Mammary epithelial cell (primary cell): ENCODE measurements around the gene FBLIM1.

DNA sequence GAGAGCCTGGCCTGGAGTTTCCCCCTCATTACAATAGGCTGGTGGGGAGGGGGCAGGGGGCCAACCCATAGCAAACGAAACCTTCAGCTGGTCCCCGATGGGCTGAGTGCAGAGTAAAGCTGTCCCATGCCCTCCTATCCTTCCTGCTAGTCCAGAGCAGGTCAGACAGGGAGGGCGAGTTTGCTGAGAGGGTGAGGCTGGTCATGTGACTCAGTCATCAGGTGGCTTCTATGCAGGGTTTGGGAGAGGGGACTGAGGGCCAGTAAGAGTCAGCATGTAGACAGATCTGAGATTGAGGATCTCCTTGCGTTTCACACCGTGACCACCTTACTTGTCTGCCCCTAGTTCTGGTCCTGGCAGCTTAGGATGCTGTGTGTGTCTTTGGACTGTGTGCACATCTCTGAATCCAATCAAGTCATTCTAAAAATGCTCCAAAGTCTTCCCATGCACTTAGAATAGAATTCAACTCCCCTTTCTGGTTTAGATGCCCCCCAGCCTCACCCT is 129.5 kb downstream of the PRDM2 start:
- CAGE, long polyA plus RNA: no peak
- RRBS: no CpG with 5 or more reads among the region's 5 CpGs

DNA sequence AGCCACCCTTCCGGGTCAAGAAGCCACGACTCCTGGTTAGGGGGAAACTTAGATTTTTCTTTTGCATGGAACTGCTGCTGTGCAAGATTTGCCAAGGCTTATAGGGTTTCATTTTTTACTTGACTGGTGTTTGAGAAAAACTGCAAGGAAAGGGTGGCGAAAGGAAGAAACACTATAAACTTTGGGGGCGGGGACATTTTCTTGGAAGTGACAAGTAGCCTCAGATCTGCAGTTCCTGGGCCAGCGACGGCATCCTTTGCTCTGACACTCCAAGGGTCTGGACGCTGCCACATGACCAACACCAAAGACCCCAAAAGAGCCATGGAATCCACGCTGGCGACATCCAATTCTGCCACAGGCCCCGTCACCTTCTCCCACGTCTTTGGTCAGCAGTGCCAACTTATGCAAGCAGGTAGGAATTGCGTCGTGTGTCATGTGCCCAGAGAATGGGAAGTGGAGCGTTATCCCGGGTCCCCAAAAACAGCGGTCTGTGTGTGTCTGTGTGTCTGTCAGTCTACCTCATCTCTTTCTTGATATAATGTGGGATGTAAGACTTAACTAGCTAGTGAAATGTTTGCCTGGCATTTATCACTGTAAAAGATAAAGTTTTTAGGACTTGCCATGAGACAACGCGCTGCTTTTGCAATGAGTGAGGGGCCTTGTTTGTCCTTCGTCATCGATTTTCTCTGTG is 193.5 kb downstream of the PRDM2 start:
- CAGE, long polyA plus RNA: no peak
- RRBS: no CpG with 5 or more reads among the region's 20 CpGs

DNA sequence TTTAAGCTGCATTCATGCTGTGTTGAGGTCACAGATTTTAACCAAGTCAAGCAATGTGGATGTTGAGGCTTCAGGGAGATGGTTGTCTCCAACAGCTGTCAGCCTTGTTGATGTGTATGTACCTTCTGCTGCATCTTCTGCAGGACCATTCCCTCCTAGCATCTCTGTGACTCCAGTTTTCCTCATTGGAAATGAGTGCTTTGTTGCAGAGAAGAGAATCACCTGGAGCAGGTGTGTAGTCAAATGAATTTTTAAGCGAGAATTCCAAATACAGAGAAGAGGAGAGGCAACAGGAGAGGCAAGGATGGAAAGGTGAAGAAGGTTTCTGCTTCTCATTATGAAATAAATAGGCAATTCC is 423.3 kb downstream of the PRDM2 start:
- CAGE, long polyA plus RNA: no peak
- RRBS: no CpG with 5 or more reads among the region's 1 CpG

- CAGE, long polyA plus RNA: no peak
- RRBS: no CpG with 5 or more reads among the region's 12 CpGs
Observed at GRCh38 chr1:14765129-14766276, 167.0 kb downstream of the KAZN start.

GRCh38 chr1:15155348-15156009 is 1.9 kb downstream of the TMEM51 start:
- CAGE, long polyA plus RNA: no peak
- RRBS: no CpG with 5 or more reads among the region's 10 CpGs

- CAGE, long polyA plus RNA: no peak
- RRBS: no CpG with 5 or more reads among the region's 11 CpGs
Observed at GRCh38 chr1:15328730-15329236, 80.9 kb upstream of the EFHD2 start.

- CAGE, long polyA plus RNA: no peak
- RRBS: no CpG with 5 or more reads among the region's 2 CpGs
Observed at GRCh38 chr1:15331814-15332013, 78.0 kb upstream of the EFHD2 start.

- CAGE, long polyA plus RNA: no peak
- RRBS: no CpG with 5 or more reads among the region's 3 CpGs
Observed at GRCh38 chr1:15519365-15519603, 4.7 kb downstream of the CASP9 start.

DNA sequence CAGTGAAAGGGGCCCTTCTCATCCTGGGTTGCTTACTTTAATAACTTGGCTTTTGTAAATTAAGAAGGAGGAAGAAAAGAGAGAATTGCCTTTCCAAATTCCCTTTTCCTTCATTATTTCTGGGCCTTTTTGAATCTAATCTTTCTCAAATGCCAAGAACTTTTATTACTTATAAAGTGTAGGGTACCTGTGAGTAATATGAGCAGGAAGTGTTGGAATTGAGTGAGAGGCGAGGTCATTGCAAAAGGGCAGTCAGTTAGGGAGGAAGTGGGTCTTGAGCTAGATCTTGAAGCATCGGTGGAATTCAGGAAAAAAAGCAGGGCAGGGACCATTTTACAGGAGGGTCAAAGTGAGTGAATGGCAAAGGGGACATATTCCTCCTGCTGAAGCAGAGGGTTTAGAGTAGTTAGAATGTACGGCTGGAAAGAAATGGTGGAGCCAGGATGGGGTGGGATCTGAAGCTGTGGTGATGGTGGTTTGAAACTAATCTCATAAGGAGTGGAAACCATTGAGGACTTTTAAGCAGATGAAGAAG is 18.8 kb upstream of the RSC1A1 start:
- CAGE, long polyA plus RNA: no peak
- RRBS: no CpG with 5 or more reads among the region's 3 CpGs

GRCh38 chr1:15666964-15667588 is 7.6 kb downstream of the RSC1A1 start:
- CAGE, long polyA plus RNA: no peak
- RRBS: no CpG with 5 or more reads among the region's 14 CpGs

- CAGE, long polyA plus RNA: no peak
- RRBS: no CpG with 5 or more reads among the region's 10 CpGs
Observed at GRCh38 chr1:15669142-15669654, 9.7 kb downstream of the RSC1A1 start.

GRCh38 chr1:15719633-15720194 is 16.3 kb upstream of the SLC25A34 start:
- CAGE, long polyA plus RNA: no peak
- RRBS: no CpG with 5 or more reads among the region's 9 CpGs

DNA sequence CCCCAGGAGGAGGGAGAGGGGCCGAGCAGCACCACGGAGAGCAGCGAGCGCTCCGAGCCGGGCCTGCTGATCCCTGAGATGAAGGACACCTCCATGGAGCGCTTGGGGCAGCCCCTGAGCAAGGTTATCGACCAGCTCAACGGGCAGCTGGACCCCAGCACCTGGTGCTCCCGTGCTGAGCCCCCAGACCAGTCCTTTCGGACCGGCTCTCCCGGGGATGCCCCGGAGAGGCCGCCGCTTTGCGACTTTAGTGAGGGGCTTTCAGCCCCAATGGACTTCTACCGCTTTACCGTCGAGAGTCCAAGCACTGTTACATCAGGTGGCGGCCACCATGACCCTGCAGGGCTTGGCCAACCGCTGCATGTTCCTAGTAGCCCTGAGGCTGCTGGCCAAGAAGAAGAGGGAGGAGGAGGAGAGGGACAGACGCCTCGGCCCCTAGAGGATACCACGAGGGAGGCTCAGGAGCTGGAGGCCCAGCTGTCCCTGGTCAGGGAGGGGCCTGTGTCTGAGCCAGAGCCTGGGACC is 8.8 kb upstream of the SLC25A34 start:
- CAGE, long polyA plus RNA: no peak
- RRBS: no CpG with 5 or more reads among the region's 25 CpGs

- CAGE, long polyA plus RNA: no peak
- RRBS: no CpG with 5 or more reads among the region's 21 CpGs
Observed at GRCh38 chr1:15728871-15729597, 7.0 kb upstream of the SLC25A34 start.

- CAGE, long polyA plus RNA: no peak
- RRBS: 13% methylated on average over 8 of the region's 20 CpGs
Observed at GRCh38 chr1:15758091-15758541, 479 bp upstream of the FBLIM1 start.

DNA sequence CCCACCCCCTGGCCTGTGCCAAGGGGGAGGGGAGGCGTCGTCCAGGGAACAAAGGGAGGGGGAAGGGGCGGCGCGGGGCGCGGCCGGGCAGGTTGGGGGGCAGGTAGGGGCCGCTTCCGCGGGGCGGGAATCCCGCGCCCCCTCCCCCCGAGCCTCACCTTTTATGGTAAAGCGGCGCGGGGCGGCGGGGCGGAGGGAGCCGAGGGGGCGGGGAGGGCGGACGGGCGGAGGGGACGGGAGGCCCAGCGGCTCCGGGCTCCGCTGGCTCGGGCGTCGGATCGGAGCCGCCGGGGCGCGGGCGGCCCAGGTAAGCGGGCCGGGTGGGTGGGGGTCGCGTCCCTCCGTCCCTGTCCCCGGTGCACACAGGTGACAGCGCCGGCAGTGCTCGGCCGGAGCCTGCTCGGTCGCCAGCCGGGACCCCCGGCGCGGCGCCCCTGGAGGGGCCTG is at the start of gene FBLIM1:
Gene FBLIM1, plus strand, starts transcription at position 254 of the 447 bp plus-strand sequence.
- CAGE, long polyA plus RNA: no peak
- RRBS: 7% methylated on average over 18 of the region's 56 CpGs

GRCh38 chr1:15872688-15873174 is 25.2 kb downstream of the SPEN start:
- CAGE, long polyA plus RNA: no peak
- RRBS: no CpG with 5 or more reads among the region's 15 CpGs

DNA sequence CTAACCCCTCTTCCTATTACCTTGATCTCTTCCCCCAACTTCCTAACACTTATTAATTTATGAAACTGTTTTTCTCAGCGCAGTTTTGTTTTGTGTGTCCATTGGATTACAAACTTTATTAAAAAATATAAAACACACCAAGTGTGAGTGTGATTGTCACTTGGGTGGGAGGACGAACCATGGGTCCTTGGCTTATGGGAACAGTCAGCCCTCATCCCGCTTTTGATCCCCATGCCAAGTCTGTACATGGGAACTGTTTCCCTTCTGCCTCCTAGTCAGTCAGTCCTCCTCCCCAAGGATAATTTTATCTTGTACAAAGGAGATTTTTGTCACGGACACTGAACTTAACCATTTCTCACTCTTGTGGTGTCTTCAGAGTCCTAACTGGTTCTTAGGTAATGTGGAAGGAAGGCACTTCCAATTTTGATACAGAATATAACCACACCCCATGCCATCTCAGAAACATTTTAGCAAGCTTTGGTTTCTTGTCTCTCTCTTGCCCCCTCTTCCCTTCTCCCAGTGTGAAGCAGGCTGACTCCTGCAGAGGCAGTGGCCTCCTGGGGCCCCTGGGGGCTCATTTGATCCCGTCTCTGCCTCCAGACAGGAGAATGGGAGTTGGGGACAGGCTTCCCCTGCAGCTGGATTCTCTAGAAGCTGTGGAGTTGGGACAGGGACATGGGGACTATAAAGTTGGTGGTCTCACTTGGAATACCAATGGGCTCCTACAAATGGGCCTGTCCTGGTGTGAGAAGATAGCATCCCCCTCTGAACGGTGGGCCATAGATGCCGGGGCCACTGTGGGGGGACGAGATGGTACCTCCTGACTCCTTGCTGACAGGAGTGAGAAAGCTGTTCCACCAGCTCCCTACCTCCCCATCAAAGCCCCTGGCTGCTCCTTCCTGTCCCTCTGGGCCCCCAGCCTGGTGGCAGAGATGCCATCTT is 35.3 kb downstream of the ZBTB17 start:
- CAGE, long polyA plus RNA: no peak
- RRBS: no CpG with 5 or more reads among the region's 8 CpGs

GRCh38 chr1:15982783-15983302 is 6.9 kb upstream of the ZBTB17 start:
- CAGE, long polyA plus RNA: no peak
- RRBS: no CpG with 5 or more reads among the region's 2 CpGs

- CAGE, long polyA plus RNA: no peak
- RRBS: 4% methylated on average over 16 of the region's 57 CpGs
Observed at GRCh38 chr1:16012584-16013684, 4.9 kb downstream of the HSPB7 start.